HTERT-HM (cell line): ENCODE results near the genes GYPE and GYPB.

- RRBS, result 25% methylated on average over 1 of the region's 7 CpGs
Measured at GRCh38 chr4:143828936-143829554, 76.3 kb downstream of the GYPE start.

- RRBS, result no CpG with 5 or more reads among the region's 3 CpGs
Measured at GRCh38 chr4:143905201-143905688, at the start of gene GYPE. Gene GYPE, minus strand, starts transcription at chr4:143905559.

- RRBS, result 48% methylated on average over 11 of the region's 59 CpGs
Measured at GRCh38 chr4:143911504-143912406, 6.4 kb upstream of the GYPE start.

DNA sequence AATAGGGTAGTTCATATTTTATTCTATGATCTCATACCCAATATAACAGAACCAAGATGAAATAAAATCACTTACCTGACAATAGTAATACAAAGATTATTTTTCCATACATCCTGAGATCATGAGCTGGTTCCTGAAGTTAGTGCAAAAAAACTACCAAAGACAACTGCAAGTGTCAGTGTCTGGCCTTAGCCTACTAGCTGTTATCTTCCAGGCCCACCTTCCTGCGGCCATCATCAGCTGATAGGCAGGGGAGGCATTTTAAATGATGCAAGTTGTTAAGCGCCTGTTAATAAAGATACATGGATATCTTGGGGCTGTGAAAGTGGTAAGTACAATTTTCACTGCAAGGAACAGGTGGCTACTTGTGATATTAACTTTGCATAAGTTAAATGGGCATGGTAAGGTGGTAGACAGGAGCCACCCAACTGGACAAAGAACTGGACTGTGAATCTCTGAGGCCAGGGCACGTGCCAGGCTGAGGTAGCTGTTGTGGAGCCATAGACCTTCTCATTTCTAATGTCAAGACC is at the start of gene GYPB:
TSS of gene GYPB (minus strand) at position 205 of the 530 bp plus-strand sequence.
- RRBS, result no CpG with 5 or more reads among the region's 3 CpGs

DNA sequence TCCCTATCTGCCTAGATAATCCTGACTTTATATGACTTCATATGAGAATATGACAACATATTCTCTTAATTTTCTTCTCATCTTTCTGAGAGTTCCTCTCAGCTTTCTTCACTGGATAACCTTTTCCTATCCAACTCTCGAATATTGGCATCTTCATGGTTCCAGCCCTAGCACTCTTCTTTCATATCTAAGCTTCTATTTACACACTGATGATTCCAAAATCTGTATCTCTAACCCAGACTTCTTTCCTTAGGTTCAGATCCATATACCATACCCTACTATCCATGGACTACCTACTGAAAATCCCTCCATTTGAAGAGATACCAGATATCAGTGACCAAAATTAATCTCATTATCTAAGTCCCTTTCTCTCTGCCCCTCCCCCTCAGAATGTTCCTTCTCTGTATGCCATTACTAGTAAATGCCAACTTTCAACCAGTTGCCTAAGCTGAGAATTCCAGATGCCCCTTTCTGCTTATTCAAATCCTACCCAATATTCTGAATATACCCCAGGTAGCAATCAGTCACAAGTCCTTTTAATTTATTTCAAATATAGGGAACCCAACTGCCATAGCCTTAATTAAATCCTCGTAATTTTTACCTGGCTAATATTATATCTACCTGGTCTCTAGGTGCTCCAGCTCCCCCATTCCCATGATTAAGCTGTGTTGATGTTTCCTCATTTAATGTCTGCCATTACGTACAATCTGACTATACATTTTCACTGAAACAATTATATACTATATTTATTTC is 40.5 kb downstream of the ANAPC10 start:
- RRBS, result no CpG with 5 or more reads among the region's 3 CpGs

DNA sequence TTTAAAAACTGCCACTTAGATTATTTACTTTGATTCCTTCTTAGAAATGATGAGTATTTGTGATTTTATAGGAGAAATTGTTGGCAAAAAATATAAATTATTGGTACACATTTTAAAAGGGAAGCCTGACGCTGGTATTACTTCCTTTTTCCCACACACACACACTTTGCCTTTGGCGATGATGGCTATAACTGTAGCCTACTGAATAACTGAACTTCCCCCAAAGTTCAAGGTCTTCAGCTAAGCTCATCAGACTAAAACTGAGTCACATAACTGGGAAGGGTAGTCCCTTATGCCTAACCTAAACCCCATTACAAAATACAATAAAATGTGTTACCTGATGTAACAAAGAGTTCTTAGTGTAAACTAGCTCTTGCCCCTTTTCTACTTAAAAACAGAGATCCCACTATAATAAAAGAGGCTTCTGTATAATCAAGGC is 2.6 kb downstream of the OTUD4 start:
- RRBS, result no CpG with 5 or more reads among the region's 2 CpGs

DNA sequence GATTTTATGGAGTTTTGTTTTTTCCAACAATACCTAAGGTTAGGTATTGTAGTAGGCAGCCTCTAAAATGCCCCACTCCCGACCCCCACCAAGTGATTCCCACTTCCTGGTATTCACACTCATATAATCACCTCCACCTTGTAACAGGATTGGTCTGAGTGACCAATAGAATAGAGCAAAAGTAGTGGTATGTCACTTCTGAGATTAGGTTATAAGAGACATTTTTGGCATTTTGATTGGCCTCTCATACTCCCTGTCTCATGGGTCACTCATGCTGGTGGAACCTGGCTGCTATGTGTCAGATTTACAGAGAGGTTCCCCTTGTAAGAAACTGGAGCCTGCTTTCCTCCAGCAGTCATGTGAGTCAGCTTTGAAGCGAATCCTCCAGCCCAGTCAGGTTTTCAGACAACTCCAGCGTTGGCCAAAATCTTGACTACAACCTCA is 2.6 kb upstream of the OTUD4 start:
- RRBS, result no CpG with 5 or more reads among the region's 3 CpGs

DNA sequence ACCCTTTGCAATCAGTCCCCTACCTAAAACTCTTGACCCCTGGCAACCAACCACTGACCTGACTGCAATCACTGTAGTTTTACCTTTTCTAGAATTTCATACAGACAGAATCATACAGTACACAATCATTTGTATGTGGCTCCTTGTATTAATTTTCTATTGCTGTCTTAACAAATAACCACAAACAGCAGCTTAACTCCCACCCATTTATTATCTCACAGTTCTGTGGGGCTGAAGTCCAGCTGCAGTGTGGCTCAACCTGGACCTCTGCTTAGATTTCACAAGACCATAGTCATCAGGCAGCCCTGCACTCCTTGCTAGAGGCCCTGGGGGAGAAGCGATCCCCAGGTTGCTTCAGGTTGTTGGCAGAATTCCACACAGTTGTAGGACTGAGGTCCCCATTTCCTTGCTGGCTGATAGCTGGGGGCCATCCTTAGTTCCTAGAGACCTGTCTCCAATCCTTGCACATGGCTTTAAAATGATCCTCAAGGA is 61.1 kb upstream of the SMAD1 start:
- RRBS, result no CpG with 5 or more reads among the region's 1 CpG

- RRBS, result no CpG with 5 or more reads among the region's 1 CpG
Measured at GRCh38 chr4:145439314-145439592, 42.4 kb upstream of the SMAD1 start.

DNA sequence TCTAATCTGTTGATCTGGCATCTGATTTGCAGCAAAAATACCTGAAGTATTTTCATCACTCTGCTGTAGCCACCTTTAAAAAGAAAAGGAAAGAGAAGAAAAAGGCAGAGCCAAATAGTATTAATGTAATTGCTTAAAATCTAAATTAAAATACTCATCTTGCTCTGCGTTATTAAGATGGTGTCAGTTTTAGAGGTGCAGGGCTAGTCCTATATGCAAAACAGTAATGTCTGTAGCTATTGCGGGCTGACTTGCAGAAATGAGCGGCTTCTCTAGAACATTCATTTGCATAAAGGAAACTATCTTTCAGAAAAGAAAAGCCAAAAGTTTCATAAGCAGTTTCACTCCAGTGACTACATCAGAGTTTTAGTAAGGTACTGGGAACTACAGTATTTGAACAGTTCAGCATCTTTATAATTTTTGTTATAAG is 5.9 kb downstream of the SMAD1 start:
- RRBS, result no CpG with 5 or more reads among the region's 3 CpGs

DNA sequence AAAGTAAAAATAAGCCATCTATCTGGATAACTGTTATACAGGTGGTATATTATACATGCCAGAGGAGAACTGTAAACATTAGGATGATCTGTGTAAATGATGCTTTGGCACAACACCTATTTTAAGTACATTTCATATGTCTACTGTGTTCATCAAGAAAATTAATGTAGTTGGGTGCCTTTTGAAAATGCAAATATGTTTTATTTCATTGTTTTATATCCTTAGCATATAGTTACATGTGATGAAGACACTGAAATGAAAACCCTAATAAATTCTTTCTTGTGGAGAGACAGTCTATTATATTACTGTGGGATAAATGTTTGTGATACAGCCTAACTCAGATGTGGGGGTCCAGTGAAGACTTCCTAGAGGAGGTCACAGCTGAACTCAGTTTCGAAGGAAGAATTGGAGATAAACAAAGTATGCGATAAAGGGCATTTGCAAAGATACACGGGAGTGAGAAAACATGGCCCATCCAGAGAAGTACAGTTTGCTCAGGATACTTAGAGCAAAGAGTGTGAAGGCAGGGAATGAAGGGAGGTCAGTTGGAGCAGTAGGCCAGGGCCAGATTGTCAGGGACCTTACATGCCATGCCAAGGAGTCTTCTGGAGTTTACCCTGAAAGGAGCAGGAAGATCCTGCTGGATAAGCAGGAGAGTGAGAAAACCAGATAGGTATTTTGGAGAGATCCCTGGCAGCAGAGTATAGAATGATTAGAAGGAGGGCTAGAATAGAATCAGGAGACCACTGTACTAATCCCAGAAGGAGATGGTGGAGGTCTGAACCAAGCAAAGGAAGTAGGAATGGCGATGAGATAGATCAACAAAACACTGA is 27.4 kb downstream of the MMAA start:
- RRBS, result no CpG with 5 or more reads among the region's 4 CpGs

DNA sequence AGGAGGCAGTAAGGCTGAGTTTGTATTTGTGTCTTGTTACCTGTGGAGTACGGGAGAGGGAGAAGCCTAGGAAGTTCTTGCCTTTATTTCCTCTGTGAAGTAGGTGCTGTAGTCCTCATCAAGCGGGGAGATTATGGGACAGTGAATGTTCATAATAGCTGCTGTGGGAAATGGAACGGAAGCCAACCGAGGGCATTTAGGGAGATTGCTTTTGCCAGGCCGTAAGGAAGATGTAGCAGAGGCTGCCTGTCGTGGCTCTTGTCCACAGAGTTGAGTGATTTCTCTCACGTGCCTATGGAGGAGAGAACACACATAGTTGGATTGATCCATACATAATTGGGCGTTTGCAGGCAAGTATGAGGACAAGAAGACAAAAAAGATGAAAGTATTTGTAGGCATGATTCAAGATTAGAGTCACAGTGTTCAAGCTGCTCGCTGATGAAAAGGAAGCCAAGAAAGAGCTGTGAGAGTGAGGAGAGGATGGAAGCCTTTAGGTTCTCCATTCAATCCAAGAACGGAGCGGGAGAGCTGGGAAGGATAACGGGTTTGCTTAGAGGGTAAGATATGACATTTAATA is 29.5 kb upstream of the C4orf51 start:
- RRBS, result no CpG with 5 or more reads among the region's 12 CpGs

DNA sequence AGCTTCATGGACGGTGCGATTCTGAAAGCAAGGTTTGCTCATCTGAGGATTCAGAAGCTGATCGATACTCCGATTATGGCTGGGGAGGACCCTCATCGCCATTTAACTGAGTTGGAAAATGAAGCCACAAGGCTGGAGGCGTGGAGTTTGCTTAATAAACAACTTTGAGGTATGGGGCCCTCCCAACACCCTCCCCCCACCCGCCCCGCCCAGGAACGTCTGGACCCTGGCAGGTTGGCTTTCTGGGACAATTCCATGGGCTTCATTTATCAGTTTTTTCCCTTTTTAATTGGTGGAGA is 52.5 kb downstream of the C4orf51 start:
- RRBS, result no CpG with 5 or more reads among the region's 9 CpGs

DNA sequence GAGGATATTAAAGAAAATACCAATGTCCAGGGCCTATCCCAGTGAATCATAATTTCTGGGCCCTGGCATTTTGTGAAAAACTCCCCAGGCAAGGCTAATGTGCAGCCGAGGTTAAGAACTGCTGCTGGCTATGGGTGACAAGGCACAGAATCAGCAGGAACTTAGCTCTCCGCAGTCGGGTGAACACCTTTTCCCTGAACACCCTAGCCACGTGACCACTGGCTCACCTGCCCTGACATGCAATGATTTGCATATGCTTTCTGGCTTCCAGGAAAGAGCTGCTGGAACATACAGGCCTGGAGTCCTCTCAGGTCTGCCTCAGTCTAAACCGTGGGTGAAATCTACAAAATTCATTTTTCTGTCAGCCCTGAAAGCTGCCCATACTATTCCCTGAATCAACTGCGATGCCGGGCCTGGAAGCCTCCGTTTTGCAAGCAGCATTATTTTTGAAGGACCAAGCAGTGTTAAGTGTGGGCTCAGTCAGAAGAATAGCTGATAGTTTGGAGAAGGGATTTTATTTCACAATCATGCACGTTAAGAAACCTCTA is 56.6 kb downstream of the ZNF827 start:
- RRBS, result no CpG with 5 or more reads among the region's 9 CpGs

DNA sequence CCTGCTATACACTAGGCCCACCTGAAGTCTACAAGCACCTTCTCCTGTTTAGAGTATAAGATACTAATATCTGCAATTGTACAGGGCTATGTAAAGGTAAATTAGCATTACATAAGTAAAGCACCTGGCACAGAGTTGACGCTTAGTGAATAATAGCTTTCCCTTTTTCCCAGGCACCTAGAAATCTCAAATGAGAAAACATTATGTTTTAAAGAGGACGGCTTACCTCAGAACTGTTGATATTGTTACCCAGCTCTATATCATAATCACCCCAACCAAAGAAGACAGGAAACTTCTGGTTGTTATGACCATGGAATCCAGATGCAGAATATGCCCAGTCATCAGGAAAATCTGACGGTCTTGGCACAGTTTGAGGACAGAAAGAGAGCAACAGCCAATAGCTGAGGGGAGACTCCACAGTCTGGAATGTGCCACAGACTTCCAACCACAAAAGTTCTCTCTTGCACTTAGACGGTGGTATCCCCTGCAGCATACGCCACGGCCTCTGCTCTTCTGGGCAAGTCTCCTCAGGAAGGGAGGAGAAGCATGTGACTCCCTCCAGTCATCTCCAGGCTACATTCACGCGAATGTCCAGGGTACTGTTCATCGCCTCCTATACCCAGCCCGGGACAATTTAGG is 18.5 kb downstream of the ZNF827 start:
- RRBS, result no CpG with 5 or more reads among the region's 10 CpGs

GRCh38 chr4:146108801-146109166 is 66.7 kb upstream of the LSM6 start:
- RRBS, result no CpG with 5 or more reads among the region's 1 CpG

DNA sequence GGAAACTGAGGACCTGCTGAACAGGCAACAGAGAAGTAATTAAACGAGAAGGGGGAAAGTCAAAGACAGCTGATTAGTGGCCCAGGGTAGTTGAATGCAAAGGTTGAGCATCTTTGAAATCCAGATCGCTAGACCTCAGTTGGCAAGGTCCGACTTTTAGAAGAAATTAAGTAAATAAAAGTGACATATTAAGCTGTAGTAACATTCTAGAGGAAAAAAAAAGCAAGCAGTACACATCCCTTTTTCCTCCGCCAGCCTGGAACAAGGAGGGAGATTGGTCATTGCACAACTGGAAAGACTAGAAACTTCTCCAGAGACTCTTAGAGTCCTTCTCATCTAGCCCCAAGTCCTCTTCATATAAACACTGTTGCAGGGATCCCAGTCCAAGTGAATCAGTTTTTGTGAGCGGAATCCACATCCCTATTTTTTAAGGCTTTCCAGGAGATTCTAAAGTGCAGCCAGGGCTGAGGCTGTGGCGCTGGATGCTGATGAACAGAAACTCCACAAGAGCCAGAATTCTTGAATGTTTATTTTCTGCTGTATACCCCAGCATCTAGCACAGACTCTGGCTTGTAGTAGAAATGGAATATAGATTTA is 23.7 kb downstream of the REELD1 start:
- RRBS, result no CpG with 5 or more reads among the region's 6 CpGs

DNA sequence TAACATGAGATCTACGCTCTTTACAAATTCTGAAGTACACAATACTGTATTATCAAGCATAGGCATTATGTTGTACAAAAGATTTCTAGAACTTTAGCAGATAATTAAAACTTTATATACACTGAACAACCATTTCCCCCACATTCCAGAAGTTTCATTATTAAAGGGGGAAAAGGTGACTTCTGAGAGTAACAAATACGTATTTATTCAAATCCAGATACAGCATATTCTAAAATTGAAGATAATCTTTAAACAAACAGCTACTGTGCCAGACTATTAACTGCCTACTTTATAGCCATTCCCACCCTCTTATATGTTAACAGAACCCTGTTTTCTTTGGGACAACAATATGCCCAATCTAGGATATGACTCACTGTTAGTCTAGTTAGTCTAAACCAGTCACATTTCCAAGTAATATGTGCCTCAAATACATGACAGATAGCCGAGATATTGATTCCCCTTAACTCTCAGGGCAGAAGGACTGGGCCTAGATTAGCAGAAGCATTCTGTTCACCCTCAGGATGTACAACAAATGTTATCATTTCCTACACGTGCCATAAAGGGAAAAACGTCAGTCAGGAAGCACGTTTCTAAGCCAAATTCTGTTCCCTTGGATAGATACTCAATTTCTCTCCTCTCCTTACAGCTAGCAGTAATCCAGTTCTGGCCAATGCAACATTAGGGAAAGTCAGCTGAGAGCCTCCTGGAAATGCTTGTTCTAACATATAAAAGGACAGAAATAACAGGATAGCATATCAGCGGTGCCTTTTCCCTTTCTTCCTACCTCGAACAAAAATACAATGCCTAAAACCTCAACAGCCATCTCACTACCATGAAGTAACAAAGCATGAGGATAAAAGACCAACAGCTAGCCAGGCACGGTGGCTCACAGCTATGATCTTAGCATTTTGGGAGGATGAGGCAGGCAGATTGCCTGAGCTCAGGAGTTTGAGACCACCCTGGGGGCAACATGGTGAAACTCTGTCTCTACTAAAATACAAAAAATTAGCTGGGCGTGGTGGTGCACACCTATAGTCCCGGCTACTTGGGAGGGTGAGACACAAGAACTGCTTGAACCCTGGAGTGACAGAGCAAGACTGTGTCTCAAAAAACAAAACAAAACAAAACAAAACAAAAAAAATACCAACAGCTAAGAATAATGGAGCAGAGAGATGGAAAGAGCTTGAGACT is 113.9 kb downstream of the SLC10A7 start:
- RRBS, result no CpG with 5 or more reads among the region's 11 CpGs

- RRBS, result 1% methylated on average over 13 of the region's 36 CpGs
Measured at GRCh38 chr4:147732598-147733536, 979 bp downstream of the ARHGAP10 start.